CMK (cell line): ENCODE results near the gene FYN.

GRCh38 chr6:110681321-110682103 lies 133.8 kb downstream of the CDK19 start:
- RRBS = no CpG with 5 or more reads among the region's 3 CpGs

- RRBS = no CpG with 5 or more reads among the region's 3 CpGs
Observed at GRCh38 chr6:111478072-111478537, 4.9 kb downstream of the REV3L start.

DNA sequence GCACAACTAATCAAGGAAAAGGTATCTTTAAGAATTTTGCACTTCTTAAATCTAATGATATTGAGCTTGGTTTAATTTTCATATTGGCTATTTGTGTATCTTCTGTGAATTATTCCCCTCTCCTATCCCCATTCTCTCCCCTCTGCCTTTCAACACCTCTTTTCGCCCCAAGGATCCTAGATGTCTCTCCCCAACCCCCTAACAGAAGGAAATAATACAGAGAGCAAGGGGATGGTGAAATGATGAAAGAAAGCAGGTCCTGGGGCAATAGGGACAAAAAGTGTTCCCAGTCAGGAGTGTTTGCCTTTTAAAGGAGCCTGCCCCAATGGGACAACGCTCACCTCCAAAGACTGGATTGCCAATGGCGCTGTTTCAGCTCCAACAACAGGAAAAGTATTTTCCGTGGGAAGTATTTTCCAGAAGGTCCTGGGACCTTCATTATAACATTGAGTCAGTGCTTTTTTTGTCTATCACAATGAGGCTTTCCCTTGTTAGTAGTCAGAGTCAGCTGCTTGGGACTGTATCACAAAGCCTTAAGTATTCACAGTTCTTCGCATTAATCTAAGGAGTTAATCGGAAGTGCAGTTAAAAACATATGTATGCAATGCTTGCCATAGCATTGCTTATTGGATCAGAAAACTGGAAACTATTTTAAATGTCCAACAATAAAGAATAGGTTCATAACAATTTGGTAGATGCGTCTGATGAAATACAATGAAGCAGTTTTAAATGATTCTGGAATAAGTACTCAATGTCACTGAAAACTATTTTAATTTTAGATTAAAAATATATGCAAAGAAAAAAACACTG lies 17.4 kb downstream of the TRAF3IP2 start:
- RRBS = no CpG with 5 or more reads among the region's 7 CpGs

DNA sequence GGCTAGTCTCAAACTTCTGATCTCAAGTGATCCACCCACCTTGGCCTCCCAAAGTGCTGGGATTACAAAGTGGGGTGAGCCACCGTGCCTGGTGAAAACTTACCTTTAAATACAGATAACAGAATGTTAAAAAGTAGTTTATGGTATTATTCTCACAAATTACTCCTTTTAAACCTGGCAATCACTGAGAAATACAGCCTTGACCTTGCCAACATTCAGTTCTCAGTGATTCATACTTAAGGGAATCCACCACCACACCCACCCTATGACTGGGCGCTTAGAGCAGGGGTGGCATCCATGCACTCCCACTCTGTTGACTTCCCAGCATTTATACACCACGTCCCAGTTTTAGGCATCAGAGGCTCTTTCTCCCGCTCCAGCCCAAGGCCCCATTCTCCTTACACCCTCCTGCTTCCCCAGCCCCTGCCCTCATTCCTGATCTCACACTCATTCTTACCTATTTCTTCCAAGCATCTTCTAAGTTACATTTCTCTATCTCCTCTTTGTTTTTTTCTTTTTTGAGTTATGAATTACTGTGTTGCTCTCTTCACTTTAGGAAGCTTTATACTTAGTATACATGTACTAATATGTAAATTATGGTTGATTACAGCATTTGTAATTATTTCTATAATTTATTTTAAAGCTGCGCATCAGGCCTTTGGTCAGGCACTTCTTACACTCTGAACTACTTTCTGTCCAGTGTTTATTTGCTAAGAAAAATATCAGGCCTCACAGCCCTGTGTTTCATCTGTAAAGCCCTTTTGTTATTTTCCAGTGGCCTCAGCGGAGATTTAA lies 16.2 kb downstream of the TRAF3IP2 start:
- RRBS = no CpG with 5 or more reads among the region's 6 CpGs

DNA sequence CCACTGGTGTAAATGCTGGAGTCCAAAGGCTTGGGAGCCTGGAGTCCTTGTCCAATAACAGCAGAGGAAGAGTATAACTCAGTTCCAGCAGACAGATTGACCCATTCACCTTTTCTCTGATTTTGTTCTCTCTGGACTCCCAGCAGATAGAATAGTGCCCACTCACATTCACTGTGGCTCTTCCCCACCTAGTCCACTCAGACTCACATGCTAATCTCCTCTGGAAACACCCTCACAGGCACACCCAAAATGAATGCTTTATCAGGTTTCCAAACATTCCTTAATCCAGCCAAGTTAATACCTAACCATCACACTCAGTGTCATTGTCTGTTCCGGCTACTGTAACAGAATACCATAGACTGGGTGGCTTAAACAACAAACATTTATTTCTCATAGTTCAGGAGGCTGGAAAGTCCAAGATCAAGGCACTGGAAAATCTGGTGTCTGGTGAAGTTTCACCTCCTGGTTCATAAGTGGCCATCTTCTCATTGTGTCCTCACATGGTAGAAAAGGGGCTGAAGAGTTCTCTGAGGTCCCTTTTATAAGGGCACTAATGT lies 5.1 kb upstream of the TRAF3IP2 start:
- RRBS = no CpG with 5 or more reads among the region's 1 CpG

DNA sequence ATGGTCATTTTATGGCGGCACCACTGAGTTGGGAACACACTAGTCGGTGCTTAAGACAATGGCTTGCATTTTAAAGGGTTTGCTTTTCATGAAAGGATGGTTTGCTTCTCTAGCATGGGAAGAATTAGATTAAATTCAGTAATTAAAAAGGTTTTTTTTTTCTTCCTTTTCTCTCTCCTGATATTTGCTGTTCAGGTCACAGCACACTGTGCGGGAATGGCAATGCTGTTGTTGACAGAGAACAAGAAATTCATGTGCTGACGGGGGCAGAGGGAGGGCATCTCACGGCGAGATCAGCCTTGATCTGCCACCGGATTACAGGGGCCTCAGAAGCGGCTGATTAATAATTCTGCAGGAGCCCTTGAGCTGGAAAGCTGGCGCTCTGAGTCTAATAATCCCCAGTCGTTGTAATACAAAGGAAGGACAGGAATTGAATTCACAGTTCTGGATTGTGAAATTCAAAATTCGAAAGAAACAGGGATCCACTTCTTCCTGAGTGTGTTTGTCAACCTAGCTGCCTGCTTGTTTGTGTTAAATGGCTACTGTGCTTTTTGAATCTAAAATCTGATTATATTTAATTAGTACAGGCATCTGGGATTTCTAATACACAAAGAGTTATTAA lies 80.9 kb upstream of the TRAF3IP2 start:
- RRBS = no CpG with 5 or more reads among the region's 11 CpGs

GRCh38 chr6:111690122-111690601 lies 84.5 kb upstream of the TRAF3IP2 start:
- RRBS = no CpG with 5 or more reads among the region's 2 CpGs

DNA sequence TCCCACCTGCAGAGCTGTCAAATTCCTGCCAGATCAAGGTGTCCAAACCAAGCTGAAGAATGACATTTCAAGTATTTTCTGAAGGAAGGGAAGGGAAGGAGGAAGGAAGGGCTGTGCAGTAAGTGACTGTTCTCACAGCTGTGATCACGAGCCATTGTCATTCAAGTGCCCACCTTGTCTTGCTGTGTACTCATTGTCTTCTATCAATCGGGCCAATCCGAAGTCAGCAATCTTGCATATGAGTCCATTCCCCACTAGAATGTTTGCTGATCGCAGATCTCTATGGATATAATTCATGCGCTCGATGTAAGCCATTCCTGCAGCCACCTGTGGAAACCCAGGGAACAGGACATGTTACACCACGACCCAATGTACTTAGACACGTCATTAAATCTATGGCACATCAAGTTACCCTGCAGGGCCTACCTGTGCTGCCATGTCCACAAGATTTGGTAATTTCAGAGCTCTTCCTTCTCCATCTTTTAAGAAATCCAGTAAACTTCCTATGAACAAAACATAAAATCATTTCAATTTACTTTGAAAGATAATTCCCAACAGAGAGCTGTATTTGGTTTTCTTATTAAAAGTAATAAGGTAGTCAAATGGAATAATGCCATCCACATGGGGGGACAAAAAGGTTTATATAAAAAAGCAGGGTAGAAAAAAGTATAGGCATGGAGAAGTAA lies 88.7 kb upstream of the TRAF3IP2 start:
- RRBS = no CpG with 5 or more reads among the region's 8 CpGs

DNA sequence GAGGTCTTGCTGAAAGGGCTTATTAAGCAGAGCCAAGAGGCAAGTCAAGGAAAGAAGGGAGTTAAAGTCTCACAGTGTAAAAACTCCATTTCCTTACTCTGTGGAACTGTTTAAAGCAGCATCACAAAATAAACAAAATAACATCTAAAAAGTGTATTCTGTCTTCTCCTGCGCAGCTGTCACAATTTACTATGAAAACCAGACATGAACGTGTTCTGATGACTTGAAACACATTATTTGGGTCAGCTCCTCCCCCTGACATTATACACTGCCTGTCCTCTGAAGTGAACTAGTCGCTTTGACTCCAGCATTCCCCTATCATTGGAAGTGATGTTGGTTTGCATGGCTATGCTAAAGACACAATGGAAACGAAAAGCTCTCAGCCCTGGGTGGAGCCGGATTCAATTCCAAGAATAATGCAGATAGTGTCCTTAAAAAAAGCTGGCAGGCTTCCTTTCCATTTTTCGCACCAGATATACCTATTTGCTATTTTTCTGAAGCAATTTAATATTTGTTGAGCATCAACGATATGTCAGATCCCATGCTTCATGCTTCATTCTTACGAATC lies 125.9 kb downstream of the FYN start:
- RRBS = no CpG with 5 or more reads among the region's 8 CpGs

DNA sequence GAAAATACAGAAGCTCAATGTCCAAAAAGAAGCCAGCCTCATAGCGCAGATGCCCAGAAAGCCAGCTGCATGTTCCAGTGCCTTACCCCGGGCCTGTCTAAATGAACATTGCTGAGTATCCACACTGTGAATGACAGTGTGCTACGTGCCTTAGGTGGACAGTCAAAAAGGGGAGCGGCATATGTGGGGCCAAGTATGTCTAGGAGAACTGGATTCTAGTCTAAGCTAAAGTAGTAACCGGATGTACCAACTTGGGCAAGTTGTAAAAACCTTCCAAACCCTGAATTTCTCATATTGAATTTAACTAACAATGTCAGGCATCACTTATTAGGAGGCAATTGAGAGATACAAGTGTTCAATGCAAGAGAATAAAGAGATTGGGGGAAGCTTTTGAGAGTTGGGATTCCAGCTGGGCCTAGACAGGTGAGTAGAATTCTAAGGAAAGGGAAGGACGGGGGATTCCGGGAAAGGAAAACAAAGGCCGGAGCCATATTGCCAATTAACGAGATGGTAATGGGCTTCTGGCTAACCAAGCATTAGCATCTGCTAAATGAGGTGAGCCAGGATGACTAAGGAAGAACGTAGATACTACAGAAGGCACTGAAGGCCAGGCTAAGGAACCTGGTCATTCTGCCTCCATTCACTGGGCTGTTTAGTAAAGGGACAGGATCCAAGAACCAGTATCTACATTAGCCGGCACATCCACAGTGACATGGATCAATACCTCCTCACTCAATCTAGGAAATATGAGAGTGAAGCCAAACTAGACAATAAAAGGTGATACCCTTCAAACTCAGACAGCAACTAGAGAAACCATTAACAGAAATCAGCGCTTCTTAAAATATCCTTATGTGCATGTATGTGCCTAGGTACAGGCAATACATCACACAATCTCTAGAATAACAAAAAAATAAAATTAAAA lies 10.6 kb downstream of the FYN start:
- RRBS = no CpG with 5 or more reads among the region's 12 CpGs

- RRBS = 1% methylated on average over 81 of the region's 132 CpGs
Observed at GRCh38 chr6:111872831-111874028, at the start of gene FYN. TSS of gene FYN (minus strand) at chr6:111873452.

DNA sequence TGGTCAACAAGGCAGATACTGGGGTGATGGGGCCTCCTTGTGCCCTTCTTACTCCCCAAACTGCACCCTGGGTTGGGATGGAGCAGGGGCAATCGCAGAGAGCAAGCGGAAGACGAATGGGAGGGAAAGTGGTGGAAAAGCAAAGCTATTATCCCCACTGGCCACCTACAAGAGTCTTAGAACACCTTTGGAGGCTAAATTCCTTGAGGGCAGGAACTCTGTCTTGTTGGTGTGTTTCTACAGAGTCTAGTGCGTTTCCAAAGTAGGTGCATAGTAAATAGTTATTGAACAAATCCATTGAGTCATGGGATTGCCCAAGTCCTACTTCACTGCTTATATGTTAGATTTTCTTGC lies 86.8 kb upstream of the FYN start:
- RRBS = no CpG with 5 or more reads among the region's 4 CpGs

- RRBS = no CpG with 5 or more reads among the region's 5 CpGs
Observed at GRCh38 chr6:112202676-112202931, 51.8 kb downstream of the LAMA4 start.

- RRBS = no CpG with 5 or more reads among the region's 4 CpGs
Observed at GRCh38 chr6:112214437-112215086, 39.8 kb downstream of the LAMA4 start.

- RRBS = no CpG with 5 or more reads among the region's 4 CpGs
Observed at GRCh38 chr6:112234103-112234393, 20.3 kb downstream of the LAMA4 start.

- RRBS = no CpG with 5 or more reads among the region's 54 CpGs
Observed at GRCh38 chr6:112689419-112689970, 342.4 kb downstream of the RFPL4B start.

DNA sequence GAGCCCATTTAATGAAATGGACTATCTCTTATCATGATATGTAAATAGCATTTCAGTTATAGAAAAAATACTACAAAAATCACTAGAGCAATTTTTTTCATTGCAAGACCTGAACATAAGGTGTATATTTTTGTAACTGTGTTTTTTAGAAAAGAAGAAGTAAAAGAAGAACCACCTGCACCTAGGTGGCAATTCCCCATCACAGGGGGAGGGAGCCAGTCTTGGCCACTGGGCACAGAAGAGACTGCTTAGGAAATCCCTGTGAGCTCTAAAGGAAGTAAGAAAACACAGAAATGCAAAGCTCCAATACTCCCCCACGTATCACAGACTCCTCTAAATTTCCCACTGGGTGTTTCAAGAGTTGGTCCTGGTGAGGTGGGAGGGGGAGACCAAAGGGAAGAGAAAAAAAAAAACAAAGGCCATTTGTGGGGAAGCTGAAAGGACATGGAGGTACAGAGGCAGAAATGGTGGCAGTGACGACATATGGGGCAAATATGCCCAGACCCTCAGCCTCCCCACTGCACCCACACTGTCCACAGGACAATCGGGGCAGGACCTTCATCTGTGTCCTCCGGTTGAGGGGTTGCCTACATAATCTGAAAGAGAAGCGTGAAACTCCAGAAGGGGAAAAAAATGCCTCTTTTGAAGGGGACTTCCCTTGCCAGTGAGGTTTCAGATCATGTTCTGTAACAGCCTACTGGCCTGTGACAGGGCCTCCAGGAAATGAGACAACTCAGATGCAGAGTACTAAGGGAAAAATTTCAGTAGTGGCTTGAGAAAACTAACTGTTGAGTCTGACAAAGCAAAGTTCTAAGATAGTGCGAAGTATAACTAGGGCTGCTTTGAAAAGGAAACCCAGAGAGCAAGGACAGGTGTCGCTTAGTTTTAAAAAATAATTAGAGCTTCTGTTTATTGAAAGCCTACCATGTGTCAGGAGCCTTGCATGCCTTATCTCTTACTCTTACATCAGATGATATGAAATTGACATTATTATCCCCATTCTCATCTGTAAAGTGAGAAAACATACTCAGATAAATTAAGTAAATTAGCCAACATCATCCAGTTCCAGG lies 226.2 kb upstream of the MARCKS start:
- RRBS = no CpG with 5 or more reads among the region's 7 CpGs

DNA sequence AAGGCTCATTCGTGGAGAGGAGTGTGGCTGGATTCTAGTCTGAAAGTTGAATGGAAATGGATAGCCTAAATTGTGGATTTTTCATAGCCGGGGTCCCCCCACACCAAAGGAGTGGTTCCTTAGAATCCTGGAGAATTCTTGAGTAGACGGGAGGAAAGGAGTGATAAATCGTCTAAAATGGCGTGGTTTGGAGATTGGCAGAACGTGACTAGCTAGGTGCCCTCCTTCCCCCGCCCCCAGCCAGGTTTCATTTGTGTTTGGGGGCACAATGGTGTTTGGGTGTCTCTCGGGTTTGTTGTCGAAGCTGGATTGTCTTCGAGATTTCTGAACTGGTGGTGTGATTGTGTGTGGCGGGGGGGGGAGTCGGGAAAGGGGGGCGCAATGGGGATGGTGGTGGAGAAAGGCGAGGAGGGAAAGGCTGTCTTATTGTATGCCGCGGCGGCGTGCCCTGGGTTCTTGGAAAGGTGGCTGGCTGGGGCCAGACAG lies 813 bp downstream of the MARCKS start:
- RRBS = no CpG with 5 or more reads among the region's 18 CpGs

GRCh38 chr6:113860467-113860706 lies 3.2 kb downstream of the MARCKS start:
- RRBS = no CpG with 5 or more reads among the region's 13 CpGs